Placental pericyte (primary cell): ENCODE data around the gene CLEC4A.

- CAGE, long polyA plus RNA = no peak
Measured at GRCh38 chr12:7501047-7501632, 2.4 kb downstream of the CD163 start.

- CAGE, long polyA plus RNA = no peak
Measured at GRCh38 chr12:7907090-7907487, 28.9 kb downstream of the SLC2A3 start.

- CAGE, long polyA plus RNA = no peak
Measured at GRCh38 chr12:8026734-8027414, 5.6 kb upstream of the FOXJ2 start.

DNA sequence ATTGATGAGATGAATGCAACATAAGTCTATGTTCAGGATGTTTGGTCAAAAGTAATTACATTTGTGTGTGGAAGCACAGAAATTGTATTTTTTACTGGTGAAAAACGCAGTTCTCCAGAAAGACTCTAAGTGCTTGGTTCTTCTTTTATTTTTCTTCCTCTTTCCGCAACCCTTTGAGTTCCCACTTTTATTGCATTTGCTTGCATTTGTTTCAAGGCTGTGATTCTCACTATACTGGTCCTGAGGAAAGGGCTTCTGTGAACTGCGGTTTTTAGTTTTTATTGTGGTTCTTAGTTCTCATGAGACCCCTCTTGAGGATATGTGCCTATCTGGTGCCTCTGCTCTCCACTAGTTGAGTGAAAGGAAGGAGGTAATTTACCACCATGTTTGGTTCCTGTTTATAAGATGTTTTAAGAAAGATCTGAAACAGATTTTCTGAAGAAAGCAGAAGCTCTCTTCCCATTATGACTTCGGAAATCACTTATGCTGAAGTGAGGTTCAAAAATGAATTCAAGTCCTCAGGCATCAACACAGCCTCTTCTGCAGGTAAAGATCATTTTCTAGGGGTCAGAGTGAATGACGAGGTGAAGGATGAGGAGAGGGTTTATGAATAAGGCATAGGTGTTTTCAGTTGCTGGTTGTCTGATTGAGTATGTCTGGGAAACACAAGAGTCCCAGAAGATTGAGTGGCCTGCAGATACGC, at the start of gene CLEC4A:
TSS of gene CLEC4A (plus strand) at position 203 of the 703 bp plus-strand sequence.
- CAGE, long polyA plus RNA = no peak

GRCh38 chr12:8285607-8286093, 58.2 kb upstream of the FAM90A1 start:
- CAGE, long polyA plus RNA = no peak

DNA sequence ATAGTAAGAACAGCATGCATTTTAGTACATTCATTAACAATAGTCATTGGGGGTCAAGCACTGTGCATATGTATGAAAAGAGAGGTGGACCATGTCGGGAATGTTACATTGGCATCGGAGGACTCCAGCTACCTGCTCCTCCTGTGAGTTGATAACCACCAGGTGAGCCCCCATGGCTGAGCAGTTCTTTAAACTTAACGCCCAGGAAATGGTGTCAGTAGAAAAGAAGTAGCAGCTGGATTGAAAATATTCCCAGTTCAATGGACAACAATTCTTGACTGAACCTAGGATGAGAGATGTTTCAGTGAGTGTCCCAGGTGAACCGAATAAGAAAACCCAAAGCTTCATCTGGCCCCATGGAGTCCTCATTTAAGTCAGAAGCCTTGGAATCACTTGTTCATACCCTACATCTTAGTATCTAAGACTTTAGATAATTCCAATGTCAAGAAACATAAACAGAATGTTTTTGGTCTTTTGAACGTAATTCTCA, 3.7 kb downstream of the CLEC4E start:
- CAGE, long polyA plus RNA = no peak

DNA sequence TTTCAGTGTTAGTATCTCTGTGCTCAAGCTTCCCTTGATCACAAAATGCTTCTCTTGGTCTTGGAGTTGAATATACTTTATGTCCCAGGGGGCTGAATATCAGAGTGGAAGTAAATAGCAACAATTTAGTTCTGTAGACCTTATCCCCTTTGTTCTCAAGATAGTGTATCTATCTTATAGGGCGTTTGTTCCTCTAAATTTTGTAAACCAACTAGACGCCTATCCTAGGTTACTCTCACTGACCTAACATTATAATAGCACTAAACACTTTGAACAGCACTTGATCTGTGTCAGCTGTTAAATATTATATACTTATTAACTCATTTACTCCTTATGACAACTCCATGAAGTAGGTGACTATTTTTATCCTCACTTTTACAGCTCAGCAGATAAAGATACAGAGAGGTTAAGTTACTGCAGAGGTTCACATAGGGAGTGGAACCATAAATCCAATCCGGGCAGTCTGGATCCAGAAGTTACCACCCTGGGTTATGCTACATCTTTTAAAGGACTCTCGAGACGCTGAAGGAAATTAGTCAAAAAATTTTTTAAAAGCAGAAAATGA, 1.5 kb upstream of the RIMKLB start:
- CAGE, long polyA plus RNA = no peak

GRCh38 chr12:8779109-8779779, 43.2 kb upstream of the A2ML1 start:
- CAGE, long polyA plus RNA = no peak

DNA sequence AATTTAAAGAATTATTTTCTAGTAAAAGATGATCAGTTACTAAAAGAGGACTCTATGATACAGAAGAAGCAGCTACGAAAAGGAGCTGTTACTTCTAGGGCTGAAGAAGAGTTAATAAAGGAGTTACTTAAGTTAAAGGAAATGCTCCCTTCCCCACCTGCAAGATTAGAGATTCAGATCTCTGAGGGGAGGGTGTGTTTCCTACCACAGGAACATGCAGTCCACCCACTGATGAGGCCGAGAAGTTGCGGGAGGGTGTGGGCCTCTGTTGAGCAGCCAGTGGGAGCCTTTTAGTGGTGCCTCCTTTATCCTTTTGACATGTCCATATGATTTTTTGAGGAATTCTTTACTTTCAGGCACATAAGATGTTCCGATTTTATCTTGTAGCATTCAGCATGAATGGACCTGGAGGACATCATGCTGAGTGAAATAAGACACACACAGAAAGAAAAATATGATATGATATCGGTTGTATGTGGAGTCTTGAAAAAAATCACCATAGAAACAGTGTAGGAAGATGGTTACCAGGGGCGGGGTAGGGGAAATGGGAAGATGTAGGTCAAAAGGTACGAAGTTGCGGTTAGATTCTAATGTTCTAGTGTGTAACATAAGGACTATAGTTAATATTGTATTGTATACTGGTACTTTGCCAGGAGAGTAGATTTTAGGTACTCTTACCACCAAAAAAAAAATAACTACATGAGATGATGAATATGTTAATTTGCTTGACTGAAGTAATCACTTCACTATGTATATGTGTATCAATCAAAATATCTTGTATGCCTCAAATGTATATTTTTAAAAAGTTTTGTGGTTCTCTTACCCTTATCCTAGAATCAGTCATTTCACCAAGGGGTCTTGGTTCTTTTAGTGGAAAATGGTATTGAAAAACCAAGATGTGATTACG, 4.5 kb upstream of the M6PR start:
- CAGE, long polyA plus RNA = no peak

- CAGE, long polyA plus RNA = no peak
Measured at GRCh38 chr12:9064130-9064771, 51.5 kb downstream of the A2M start.

GRCh38 chr12:9092537-9092736, 23.3 kb downstream of the A2M start:
- CAGE, long polyA plus RNA = no peak

DNA sequence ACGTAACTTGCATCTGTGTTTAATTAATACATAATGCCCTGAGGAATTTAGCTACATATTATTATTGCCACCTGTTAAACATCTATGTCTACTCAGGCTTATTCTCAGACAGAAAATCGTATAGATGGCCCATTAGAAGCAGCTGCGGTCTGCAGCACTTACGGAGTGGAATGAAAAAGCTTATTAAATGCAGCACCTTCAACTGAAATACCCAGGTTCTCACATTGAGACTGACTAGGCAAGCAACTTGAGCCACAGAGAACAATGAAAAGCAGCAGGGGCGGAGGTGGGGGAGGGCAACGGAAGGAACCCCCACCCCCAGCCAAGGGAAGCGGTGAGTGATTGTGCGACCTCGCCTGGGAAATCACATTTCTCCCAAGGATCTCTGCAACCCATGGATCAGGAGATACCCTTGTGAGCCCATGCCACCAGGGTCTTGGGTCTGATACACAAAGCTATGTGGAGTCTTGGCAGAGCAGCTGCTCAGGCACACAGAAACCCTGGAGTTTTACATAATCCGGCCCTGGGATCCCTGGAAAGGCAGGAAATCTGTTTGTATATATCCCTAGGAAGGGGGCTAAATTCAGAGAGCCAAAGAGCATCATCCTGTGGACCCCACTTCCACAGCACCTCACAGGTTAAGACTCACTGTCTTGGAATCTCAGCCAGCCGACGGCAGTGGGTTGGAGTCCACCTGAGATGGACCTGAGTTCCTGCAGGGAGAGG, 38.1 kb downstream of the PZP start:
- CAGE, long polyA plus RNA = no peak

DNA sequence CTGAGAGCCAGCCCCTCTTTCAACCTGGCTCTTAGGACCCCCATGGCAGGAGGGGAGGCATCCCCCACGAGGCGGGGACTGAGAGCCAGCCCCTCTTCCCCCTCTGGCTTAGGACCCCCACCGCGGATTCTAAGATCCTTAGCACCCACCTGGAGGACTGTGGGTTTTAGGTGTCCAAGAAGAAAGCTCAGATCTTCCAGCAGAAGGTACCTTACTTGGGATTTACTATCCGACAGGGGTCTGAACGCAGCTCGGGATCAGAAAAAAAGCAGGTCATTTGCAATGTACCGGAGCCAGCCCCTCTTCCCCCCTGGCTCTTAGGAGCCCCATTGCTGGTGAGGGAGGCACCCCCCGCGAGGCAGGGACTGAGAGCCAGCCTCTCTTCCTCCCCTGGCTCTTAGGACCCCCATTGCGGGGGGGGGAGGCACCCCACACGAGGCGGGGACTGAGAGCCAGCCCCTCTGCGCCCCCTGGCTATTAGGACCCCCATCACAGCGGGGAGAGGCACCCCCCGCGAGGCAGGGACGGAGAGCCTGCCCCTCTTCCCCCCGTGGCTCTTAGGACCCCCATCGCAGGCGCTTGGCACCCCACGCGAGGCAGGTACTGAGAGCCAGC, 198.1 kb upstream of the PZP start:
- CAGE, long polyA plus RNA = no peak

DNA sequence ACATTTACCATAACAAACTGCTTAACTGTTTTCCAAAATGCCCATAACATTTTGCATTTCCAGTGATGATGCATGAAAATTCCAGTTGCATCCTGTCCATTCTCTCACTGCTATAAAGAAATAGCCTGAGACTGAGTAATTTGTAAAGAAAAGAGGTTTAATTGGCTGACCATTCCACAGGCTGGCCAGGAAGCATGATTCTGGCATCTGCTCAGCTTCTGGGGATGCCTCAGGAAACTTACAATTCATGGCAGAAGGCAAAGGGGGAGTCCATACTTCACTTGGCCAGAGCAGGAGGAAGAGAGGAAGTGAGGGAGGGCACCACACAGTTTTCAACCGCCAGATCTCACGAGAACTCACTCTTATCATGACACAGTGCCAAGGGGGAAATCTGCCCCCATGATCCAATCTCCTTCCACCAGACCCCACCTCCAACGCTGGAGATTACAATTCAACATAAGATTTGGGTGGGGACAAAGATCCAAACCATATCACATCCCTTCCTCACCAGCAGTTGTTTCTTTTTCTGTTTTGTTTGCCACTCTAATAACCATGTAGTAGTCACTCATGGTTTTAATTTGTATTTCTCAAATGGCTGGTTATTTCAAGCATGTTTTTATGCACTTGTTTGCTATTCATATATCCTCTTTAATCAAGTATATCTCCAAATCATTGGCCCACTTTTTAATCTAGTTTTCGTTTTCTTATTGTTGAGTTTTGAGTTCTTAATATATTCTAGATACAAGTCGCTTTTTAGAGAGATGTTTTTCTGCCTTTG, 18.1 kb upstream of the CLEC2D start:
- CAGE, long polyA plus RNA = no peak

- CAGE, long polyA plus RNA = no peak
Measured at GRCh38 chr12:9699769-9700194, 30.3 kb downstream of the CLEC2D start.

DNA sequence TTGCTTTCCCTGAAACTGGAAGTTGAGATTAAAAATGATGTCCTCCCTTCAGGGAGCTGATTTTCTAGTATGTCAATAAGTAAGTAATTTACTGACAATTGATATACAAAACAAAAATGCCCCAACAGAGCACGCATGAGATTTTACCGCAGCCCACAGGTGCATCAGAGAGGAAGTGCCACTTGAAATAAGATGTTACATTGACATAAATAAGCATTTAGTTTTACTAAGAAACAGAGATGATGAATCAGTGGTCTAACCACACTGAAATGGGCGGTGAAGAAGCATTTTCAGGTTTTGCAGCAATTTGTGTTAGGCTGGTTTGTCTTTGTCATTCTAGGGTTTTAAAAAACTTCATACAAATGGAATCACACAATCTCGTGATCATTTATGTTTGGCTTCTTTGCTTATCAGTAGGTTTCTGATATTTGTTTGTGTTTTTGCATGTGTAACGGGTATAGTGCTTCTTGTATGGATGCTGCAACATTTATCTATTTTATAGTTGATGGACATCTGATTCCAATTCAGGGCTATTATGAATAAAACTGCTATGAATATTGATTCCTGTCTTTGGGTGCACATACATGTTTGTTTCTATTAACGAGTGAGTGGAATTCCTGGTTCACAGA, 18.8 kb downstream of the CD69 start:
- CAGE, long polyA plus RNA = no peak

GRCh38 chr12:9750708-9751122, 10.0 kb downstream of the CD69 start:
- CAGE, long polyA plus RNA = no peak

DNA sequence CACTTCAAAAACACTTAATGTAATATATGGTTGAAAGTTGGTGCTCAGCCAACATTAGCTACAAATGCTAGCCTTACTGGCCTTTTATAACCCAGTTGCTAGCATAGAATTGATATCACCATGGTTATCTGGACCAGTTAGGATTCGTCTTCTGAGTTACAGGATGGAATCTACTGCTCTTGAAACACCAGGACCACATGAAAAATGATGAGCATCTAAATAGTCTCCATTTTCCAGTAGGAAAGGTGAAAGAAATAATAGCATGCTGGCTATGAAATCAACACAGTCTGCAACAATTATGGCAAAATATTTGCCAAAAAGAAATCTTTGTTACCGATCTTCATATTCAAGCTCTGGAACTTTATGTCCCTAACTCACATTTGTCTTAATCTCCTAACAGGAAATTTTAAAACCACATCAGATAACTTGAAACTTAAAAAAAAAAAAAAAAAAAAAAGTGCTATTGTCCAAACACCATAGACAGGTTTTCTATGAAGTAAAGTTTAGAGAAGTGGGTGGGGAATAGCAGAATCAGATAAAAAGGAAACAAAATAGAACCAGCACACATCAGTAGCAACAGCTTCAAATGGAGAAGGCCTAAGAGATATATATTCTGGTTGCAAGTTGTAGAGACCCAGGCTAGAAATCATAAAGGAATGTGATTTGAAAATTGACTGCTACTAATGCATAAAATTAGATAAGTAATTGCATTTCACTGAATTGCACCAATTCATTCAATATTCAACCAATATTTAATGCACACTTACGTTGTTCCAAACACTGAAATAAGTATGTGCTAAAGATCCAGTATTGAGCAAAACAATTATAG, 12.8 kb upstream of the CD69 start:
- CAGE, long polyA plus RNA = no peak

- CAGE, long polyA plus RNA = no peak
Measured at GRCh38 chr12:9951249-9951448, 19.0 kb upstream of the CLEC2A start.

DNA sequence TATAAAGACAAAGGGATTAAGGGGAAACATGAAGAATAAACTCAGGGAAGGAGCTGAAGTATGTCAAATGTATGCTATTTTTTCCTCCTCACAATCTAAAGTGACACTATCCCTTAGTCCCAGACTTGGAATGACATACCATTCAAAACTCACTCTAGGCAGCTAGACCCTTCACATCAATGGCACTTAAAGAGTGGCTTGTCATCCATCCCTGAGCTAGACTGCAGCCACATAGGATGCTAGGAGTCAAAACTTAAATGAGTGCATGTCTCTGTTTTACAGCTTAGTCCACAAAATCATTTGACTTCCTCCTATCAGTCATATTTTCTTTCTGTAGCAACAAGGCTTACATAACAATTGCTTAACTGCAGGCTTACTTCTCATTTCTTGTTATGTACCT, 30.3 kb downstream of the CLEC1A start:
- CAGE, long polyA plus RNA = no peak